Subcutaneous adipose tissue (tissue), 3 donors: ENCODE measurements around a stretch of chr3.

- PRO-cap: no peak
- RAMPAGE, long total RNA, 3 experiments: no peak in any of the 3 experiments
Measured at GRCh38 chr3:197060182-197060468, 30.5 kb upstream of the MELTF start.

- PRO-cap: no peak
- RAMPAGE, long total RNA, 3 experiments: no peak in any of the 3 experiments
Measured at GRCh38 chr3:197168546-197168872, 129.9 kb downstream of the DLG1 start.

- PRO-cap: no peak
- RAMPAGE, long total RNA, 3 experiments: no peak in any of the 3 experiments
Measured at GRCh38 chr3:197216191-197216611, 82.2 kb downstream of the DLG1 start.

- PRO-cap: no peak
- RAMPAGE, long total RNA, 3 experiments: no peak in any of the 3 experiments
Measured at GRCh38 chr3:197309355-197310468, 11.3 kb upstream of the DLG1 start.

DNA sequence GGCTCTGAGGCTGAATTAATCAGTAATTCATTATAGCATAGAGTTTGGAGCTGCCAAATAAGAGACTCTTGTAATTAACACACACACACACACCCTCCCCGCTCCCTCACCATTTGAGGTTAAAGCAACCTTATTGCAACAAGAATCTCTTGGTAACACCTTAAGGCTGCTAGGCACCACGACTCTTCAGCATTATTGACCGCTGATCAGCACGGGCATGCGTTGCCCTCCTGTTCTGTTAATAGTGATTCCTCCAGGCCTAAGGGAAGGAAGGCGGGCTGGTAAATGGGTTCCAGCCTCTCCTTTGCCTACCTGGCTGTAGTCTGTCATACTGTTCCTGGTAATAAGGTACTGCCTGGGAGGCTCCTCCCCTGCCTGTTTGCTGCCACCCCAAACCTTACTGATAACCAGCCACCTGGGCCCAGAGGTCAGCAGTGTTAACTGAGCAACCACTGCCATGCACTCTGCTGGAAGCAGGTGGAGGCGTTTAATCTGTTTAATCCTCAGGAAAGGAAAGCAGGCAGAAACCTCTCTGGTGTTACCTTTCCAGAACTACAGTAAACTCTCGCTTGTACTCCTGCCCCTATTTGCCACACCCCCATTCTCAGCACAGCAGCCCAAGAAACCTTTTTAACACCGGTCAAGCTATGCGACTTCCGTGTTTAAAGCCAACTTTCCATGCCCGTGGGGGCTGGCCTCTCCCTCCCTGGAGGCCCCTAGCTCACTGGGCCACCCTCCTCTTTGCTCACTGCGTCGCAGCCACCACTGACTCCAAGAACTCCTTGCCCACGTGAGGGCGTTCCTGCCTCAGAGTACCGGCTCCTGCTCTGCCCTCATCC lies 8.5 kb downstream of the BDH1 start:
- PRO-cap: no peak
- RAMPAGE, long total RNA, 3 experiments: no peak in any of the 3 experiments

- PRO-cap: no peak
- RAMPAGE, long total RNA, 3 experiments: no peak in any of the 3 experiments
Measured at GRCh38 chr3:197730986-197731508, 5.7 kb downstream of the RUBCN start.

- PRO-cap: no peak
- RAMPAGE, long total RNA, 3 experiments: no peak in any of the 3 experiments
Measured at GRCh38 chr3:197737450-197737636, 639 bp upstream of the RUBCN start.

DNA sequence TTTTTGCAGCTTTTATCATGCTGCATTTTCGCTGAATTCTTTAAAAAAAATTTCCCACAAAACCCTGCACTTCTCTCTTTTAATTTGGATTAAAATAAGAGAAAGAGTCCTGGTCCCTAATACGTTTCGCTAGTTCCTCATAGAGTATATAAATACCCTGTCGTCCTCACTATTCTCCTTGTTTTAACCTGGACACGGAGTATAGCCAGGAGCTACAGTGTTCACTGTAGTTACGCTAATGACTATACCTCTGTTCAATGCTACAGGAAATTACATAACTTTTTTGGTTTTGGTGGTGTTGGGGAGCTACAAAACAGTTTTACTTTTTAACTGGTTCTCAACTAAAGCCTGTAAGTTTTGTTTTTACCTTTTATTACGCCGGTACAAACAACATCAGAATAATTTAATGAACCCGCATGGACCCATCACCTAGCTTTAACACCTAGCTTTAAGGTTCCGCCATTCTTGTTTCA lies 1.5 kb downstream of the LMLN start:
- PRO-cap: no peak
- RAMPAGE, long total RNA, 3 experiments: no peak in any of the 3 experiments

- PRO-cap: no peak
- RAMPAGE, long total RNA, 3 experiments: no peak in any of the 3 experiments
Measured at GRCh38 chr3:198027820-198028500, 67.9 kb downstream of the LMLN start.